AG10803 (cell line): ENCODE measurements around a stretch of chr19.

- RRBS, result no CpG with 5 or more reads among the region's 13 CpGs
Measured at GRCh38 chr19:28883339-28883874, 329.5 kb downstream of the UQCRFS1 start.

- RRBS, result no CpG with 5 or more reads among the region's 14 CpGs
Measured at GRCh38 chr19:29623707-29624321, 17.7 kb downstream of the POP4 start.

DNA sequence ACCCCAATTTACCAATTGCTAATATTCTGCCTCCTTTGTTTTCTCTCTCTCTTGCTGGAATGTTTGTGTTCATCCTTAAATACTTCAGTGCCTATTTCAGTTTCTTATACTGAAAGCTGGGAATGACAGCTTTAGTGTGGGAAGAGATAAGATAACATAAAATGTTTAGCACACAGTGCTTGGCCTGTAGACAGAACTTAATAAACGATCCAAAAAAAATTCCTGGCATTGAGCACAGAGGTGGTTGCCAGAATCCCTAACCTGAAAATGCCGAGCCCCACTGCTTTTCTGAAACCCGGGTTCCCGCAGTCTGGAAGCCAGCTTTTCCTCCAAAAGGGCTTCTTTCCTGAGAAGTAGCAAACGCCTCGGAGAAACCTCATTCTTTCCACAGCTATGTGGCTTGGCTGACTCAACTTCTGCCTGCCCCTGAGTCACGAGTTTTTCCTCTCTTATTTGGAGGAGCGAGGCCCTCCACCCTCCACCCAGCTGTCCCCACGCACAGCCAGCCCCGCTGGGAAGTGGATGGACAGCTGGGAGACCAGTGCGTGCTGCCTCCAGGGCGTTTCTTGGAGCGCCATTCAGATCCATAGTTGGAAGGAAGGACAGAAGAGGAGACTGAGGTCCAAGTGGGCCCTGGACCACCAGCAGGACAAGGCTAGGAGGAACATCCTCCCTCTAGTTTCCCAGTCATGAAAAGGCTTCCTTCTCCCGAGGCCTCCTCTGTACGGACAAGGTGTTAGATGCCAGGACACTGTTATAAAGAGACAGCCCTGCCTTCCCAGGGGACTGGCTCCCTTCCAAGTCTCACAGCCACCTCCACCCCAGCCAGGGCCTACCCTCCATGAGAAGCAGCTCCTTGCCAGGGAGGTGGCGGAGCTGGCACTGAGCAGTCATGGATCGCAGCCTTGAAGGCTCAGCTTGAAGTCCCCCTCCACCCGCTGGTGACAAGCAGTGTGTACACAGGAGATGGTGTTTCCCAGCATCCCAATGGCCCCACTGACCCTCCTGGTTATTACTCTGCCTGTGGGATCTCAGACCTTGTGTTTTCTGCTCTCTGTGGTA, 2.6 kb upstream of the PLEKHF1 start:
- RRBS, result no CpG with 5 or more reads among the region's 18 CpGs

GRCh38 chr19:29672784-29673347, 7.6 kb downstream of the PLEKHF1 start:
- RRBS, result no CpG with 5 or more reads among the region's 15 CpGs

DNA sequence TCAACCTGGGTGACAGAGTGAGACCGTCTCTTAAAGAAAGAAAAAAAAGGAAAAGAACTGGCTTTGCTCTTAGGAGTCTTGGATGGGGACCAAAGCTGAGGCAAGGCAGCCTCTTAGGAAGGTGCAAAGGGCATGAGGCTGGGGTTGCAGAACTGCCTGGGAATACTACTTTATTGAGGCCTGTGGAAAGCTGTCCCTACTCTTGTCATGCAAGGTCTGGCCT, 870 bp upstream of the C19orf12 start:
- RRBS, result no CpG with 5 or more reads among the region's 1 CpG

- RRBS, result 16% methylated on average over 6 of the region's 16 CpGs
Measured at GRCh38 chr19:29724751-29725257, 9.7 kb upstream of the C19orf12 start.

- RRBS, result under 1% methylated on average over 18 of the region's 77 CpGs
Measured at GRCh38 chr19:29844623-29845509, 33.1 kb downstream of the CCNE1 start.

GRCh38 chr19:29992935-29993404, 50.9 kb downstream of the URI1 start:
- RRBS, result no CpG with 5 or more reads among the region's 2 CpGs

- RRBS, result no CpG with 5 or more reads among the region's 3 CpGs
Measured at GRCh38 chr19:30693168-30693412, 320.9 kb downstream of the ZNF536 start.

- RRBS, result no CpG with 5 or more reads among the region's 8 CpGs
Measured at GRCh38 chr19:31338097-31338578, 11.1 kb downstream of the TSHZ3 start.

GRCh38 chr19:31349922-31350558, 804 bp upstream of the TSHZ3 start:
- RRBS, result 1% methylated on average over 45 of the region's 66 CpGs

DNA sequence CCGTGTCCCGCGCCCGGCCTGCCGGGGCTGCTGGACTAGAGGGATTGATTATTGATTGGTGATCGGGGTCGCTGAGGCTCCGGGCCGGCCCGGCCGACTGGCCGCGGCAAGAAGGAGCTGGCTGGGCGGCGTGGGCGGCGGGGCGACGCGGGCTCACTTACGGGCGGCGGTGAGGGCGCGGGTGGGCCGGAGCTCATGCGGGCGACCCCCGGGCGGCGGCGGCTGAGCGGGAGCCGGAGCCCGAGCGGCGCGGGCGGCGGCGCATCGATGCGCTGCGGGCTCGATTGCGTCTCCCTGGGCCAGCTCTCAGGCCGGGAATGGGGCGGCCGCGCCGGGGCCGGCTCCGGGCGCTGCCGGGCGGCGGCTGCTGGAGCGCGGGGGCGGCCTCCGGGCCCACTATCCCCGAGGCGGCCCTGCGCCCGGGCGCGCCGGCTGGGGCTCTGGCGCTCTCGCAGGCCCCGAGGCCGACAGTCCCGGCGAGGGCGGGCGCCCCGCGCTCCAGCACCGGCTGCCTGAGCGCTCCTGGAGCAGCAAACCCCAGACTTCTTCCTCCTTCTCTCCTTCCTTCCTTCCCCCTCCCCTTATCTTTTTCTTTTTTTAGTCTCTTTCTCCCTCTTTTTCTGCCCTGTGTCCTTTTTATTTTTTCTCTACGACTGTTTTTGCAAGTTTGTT, 1.5 kb upstream of the TSHZ3 start:
- RRBS, result 1% methylated on average over 35 of the region's 81 CpGs

DNA sequence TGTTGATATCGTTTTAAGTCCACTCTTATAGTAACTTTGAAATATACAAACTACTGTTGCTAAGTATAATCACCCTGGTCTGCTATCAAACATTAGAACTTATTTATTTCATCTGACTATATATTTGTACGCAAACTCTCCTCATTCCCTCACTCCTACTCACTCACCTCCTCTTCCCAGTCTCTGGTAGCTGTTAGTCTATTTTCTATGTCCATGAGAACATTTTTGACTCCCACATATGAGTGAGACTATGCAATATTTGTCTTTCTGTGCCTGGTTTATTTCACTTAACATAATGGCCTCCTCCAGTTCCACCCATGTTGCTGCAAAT, 486.0 kb upstream of the ZNF507 start:
- RRBS, result no CpG with 5 or more reads among the region's 2 CpGs

GRCh38 chr19:31889817-31890101, 455.7 kb upstream of the ZNF507 start:
- RRBS, result no CpG with 5 or more reads among the region's 5 CpGs

DNA sequence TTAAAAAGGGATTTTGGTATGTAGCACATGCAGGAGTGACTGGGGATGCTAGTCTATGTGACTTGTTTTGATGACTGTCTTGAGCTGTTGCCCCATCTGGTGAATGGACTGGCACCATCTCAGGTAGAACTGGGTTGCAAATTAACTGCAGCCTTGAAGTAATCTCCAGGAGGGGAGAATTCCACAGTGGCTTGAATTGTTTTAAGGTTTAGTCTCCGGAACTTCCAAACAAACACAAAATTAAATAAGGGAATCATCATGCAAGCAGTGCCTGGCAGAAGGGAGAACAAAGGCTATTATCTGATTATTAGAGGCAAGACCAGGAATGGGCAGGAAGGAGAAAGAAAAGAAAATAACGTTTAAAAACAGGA, 258.6 kb upstream of the ZNF507 start:
- RRBS, result no CpG with 5 or more reads among the region's 2 CpGs

DNA sequence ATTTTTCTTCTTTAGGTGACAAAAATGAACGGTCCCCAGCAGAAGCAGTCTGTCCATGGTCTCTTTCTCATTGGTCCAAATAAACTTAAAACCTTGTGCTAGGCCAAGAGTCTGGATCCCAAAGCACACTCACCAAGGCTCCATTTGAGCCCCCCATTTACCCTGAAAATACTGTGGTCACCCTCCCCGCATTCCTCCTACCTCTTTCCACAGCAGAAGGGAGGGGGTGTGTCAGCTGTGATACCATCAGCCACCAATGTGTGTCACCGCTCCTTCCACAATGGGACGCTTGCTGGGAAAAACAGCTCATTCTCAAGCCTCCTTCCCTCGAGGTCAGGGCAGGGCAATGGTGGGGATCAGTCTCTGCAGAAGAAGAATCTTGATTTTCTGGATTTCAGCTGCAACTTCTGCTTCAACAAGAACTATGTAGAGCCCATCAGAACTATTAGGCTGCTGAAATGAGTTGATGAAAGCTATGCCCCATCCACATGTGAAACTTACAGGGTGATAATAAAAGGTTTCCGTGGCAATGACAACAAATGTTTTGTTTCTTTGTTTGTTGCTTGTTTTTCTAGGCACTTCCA, 26.5 kb upstream of the ZNF507 start:
- RRBS, result no CpG with 5 or more reads among the region's 6 CpGs

- RRBS, result 1% methylated on average over 22 of the region's 45 CpGs
Measured at GRCh38 chr19:32345761-32346806, 674 bp downstream of the ZNF507 start.

DNA sequence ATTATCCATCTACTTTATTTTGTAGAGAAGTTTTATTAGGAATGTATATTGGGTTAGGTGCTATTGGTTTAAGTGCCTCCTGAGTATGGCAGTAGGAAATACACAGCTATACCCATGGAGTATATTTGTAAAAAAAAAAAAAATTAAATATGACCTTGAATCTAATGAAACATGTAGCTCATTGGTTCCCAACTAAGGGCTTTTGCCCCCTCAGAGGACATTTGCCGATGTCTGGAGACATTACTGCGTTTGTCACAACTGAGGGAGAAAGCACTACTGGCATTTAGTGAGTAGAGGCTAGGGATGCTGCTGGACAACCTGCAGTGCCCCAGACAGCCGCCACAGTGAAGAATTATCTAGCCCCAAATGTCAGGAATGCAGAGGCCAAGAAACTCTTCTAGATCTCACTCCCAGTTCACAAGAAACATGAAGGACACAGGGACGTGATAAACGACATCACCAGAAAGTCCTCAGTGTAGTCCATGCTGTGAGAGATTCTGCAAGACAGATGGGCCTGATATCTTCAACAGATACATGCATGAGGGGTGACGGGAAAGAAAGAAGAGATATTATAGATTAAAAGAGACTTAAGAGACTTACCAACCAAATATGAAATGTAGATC, 29.7 kb downstream of the ZNF507 start:
- RRBS, result no CpG with 5 or more reads among the region's 6 CpGs

- RRBS, result no CpG with 5 or more reads among the region's 12 CpGs
Measured at GRCh38 chr19:33054443-33055237, 10.0 kb downstream of the RHPN2 start.

DNA sequence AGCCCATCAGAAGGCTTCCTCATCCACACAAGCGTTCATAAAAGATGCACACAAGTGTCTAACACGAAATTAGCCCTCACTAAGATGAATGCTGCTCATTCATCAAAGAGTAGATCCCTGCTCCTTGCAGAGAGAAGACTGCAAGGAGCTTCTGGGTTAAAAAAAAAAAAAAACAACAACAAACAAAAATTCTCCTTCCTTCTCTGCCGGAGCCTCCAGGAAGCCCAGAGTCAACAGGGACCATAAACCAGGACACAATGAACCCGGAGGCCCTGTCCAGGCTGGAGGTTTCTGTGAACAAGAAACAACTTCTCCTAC, 9.2 kb downstream of the RHPN2 start:
- RRBS, result 29% methylated on average over 1 of the region's 4 CpGs